Pulmonary artery (tissue), 1 donor: Measurements from ENCODE around the genes CD37 and SCAF1.

DNA sequence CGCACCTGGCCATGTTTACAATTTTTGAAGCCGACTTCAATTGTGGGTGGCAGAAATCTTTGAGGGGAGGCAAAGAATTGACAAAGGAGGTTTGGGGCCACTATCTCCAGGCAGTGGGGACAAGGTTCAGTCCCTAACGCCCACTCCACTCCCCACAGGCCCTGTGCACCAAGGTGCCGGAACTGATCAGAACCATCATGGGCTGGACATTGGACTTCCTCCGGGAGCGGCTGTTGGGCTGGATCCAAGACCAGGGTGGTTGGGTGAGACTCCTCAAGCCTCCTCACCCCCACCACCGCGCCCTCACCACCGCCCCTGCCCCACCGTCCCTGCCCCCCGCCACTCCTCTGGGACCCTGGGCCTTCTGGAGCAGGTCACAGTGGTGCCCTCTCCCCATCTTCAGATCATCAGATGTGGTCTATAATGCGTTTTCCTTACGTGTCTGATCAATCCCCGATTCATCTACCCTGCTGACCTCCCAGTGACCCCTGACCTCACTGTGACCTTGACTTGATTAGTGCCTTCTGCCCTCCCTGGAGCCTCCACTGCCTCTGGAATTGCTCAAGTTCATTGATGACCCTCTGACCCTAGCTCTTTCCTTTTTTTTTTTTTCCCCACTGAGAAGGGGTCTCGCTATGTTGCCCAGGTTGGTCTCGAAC, 4.3 kb upstream of the FTL start:
- PRO-cap = no peak

GRCh38 chr19:49019236-49020115, 873 bp downstream of the ENSG00000268655 start:
- PRO-cap = unidirectional peak, plus-strand start at chr19:49019861

- PRO-cap = no peak
These were observed 219 bp upstream of the ENSG00000268655 start for GRCh38 chr19:49020651-49020884.

DNA sequence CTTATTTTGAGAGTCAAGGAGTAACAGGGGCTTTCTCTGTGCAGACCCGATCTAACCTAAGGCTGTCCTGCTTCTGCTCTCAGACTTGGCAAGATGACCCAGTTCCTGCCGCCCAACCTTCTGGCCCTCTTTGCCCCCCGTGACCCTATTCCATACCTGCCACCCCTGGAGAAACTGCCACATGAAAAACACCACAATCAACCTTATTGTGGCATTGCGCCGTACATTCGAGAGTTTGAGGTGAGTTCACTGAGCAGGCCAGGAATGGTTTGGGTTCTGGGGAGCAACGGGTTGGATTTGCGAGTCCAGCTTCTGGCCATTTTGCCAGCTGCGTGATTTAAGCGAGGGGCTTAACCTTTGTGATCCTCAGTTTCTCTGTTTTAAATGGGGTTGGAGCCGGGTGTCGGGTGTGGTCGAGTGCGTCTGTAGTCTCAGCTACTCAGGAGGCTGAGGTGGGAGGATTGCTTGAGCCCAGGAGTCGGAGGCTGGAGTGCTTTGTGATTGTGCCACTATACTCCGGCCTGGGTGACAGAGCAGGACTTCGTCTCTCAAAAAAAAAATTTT, 1.2 kb downstream of the SNRNP70 start:
- PRO-cap = no peak

- PRO-cap = bidirectional peak, plus-strand start at chr19:49128303, minus-strand start at chr19:49128074
These were observed 8.7 kb downstream of the PPFIA3 start for GRCh38 chr19:49127734-49128774.

DNA sequence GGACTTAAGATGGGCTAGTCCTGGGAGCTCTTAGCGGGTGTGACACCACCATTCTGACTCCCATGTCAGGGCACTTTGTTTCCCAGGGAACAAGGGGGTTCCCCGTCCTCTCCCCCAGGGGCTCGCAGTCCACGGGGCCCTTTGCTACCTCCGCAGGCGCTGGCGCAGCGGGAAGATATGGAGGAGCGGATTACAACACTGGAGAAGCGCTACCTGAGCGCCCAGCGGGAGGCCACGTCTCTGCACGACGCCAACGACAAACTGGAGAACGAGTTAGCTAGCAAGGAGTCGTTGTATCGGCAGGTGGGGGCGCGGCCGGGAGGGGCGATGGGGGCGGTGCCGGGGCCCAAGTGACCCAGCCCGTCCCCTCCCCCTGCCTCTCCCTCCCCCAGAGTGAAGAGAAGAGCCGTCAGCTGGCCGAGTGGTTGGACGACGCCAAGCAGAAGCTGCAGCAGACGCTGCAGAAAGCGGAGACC, 13.5 kb downstream of the PPFIA3 start:
- PRO-cap = no peak

DNA sequence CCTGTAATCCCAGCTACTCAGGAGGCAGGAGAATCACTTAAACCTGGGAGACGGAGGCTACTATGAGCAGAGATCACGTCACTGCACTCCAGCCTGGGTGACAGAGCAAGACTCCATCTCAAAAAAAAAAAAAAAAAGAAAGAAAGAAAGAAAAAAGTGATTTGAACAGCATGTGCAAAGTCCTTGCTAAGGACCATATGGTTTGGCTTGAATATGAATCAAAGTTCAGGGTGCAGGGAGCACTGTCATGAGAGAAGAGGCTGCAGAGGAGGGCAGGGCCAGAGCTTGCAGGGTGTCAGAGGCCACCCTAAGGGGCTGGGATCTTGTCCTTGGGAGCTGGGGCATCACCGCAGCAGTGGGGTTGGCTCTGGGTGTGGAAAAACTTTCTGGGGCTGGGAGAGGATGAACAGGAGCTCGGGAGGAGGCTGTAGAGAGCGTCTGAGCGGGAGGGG, 2.8 kb downstream of the TRPM4 start:
- PRO-cap = no peak

DNA sequence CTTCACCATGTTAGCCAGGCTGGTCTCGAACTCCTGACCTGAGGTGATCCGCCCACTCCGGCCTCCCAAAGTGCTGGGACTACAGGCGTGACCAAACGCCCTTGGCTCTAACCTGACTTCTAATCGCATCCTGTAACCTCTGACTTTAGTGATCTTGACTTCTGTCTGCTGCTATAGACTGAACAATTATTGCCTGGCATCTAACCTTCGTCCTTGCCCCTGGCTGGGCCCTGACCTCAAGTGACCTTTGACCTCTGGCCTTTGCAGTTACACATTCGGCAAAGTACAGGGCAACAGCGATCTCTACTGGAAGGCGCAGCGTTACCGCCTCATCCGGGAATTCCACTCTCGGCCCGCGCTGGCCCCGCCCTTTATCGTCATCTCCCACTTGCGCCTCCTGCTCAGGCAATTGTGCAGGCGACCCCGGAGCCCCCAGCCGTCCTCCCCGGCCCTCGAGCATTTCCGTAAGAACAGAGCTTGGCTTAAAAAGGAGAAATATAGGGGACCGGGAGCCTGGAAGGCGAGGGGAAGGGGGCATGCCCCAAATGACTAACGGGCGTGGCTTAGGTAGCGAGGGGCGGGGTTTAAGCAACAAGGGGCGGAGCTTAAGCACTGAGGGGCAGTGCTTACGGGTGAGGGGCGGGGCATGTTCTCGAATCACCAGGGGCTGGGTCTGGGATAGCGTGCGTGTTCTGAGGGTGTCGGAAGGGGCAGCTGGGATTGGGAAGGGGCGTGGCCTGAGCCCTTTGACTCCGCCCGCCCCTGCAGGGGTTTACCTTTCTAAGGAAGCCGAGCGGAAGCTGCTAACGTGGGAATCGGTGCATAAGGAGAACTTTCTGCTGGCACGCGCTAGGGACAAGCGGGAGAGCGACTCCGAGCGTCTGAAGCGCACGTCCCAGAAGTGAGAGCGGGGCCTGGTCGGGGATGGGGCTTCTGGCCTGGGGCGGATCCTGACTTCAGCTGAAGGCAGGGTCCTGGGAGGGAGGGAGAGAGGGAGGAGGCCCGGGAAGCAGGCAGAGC, 52.7 kb downstream of the TRPM4 start:
- PRO-cap = no peak

- PRO-cap = no peak
These were observed 59.7 kb downstream of the TRPM4 start for GRCh38 chr19:49217193-49217868.

DNA sequence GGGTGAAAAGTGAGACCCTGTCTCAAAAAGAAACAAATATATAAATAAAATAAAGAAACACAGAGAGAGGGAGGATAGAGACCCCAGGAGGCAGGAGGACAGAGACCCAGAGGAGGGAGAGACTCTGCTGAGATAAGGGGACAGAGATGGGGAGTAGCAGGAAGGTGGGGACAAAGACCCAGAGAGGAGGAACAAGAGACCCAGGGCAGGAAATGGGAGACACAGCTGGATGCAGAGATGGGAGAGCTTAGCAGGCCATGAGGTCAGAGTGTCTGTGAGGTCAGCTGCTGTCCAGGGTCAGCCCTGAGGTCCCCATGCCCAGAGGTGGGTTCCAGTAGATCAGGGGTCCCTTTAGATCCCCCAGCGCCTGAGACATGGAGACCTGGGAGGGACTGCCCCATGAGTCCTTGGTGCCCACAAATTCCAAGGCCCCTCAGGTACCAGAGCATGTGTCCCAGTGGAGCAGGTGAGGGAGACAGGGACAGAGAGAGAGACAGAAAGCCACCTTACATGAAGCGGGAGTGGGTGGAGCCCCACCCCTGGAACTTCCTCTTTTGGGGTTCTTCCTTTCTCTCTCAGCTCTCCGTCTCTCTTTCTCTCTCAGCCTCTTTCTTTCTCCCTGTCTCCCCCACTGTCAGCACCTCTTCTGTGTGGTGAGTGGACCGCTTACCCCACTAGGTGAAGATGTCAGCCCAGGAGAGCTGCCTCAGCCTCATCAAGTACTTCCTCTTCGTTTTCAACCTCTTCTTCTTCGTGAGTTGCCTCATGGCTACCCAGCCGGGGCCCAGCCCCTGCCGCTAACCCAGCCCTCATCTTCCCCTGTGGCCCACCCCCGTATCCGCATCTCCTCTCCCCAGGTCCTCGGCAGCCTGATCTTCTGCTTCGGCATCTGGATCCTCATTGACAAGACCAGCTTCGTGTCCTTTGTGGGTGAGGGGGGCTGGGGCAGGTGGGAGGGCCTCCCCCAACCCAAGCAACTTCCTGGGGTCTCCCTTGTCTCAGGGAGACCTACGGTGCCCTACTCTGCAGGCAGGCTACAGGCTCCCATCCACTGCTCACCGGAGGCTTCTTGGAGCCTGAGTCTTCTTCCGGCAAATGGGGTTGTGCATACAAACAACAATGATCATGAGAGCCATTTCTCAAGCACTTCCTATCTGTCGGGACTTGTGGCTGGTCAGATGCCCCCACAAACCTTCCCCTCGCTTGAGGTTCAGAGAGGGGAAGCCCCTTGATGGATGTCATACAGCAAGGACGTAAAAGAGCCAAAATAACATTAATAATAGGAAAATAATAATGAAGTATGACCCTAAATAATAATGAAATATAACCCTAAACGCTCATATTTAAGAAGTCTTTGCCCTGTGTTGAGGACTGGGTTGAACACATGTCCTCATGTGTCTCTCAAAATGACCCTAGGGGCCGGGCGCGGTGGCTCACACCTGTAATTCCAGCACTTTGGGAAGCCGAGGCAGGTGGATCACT, at the start of gene CD37:
Gene CD37, plus strand, starts transcription at position 550 of the 1,482 bp plus-strand sequence.
- PRO-cap = no peak

- PRO-cap = bidirectional peak, plus-strand start at chr19:49339656, minus-strand start at chr19:49339547
These were observed 4.2 kb downstream of the CD37 start for GRCh38 chr19:49339282-49339868.

- PRO-cap = no peak
These were observed 5.0 kb downstream of the SLC17A7 start for GRCh38 chr19:49436052-49436918.

- PRO-cap = no peak
These were observed 4.2 kb downstream of the PIH1D1 start for GRCh38 chr19:49447240-49448055.

DNA sequence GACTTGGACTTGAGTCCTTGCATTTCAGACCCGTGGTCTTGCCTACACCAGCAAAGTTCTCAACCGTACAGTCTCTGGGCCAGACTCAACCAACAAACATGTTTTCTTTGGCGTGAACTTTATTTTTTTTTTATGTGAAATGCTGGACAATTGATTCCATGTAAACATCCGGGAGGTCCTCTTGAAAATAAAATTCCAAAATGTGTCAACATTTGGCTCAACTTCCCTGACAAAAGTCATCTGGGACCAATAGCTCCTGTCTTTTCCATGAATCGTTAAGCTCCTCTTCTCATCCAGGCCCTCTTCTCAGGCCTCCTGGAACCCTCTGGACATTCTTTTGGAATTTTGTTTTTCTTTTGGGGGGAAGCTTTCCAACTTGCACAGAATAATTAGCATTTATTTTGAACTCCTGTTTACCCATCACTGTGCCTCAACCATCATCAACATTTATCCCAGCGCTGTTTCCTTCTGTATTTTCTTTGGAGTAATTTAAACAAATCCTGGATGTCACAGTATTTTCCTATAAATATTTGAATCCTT, 2.8 kb downstream of the ALDH16A1 start:
- PRO-cap = no peak

GRCh38 chr19:49475722-49476665, 2.0 kb downstream of the FLT3LG start:
- PRO-cap = no peak

DNA sequence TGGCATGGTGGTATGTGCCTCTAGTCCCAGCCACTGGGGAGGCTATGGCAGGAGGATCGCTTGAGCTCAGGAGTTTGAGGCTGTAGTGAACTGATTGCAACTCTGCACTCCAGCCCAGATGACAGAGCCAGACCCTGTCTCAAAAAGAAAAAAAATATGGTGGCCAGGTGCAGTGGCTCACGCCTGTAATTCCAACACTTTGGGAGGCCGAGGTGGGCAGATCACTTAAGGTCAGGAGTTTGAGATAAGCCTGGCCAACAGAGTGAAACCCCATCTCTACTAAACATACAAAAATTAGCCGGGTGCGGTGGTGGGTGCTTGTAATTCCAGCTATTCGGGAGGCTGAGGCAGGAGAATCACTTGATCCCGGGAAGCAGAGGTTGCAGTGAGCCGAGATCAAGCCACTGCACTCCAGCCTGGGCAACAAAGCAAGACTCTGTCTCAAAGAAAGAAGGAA, 4.6 kb downstream of the FCGRT start:
- PRO-cap = no peak

- PRO-cap = no peak
These were observed 8.4 kb downstream of the PRR12 start for GRCh38 chr19:49599173-49599971.

DNA sequence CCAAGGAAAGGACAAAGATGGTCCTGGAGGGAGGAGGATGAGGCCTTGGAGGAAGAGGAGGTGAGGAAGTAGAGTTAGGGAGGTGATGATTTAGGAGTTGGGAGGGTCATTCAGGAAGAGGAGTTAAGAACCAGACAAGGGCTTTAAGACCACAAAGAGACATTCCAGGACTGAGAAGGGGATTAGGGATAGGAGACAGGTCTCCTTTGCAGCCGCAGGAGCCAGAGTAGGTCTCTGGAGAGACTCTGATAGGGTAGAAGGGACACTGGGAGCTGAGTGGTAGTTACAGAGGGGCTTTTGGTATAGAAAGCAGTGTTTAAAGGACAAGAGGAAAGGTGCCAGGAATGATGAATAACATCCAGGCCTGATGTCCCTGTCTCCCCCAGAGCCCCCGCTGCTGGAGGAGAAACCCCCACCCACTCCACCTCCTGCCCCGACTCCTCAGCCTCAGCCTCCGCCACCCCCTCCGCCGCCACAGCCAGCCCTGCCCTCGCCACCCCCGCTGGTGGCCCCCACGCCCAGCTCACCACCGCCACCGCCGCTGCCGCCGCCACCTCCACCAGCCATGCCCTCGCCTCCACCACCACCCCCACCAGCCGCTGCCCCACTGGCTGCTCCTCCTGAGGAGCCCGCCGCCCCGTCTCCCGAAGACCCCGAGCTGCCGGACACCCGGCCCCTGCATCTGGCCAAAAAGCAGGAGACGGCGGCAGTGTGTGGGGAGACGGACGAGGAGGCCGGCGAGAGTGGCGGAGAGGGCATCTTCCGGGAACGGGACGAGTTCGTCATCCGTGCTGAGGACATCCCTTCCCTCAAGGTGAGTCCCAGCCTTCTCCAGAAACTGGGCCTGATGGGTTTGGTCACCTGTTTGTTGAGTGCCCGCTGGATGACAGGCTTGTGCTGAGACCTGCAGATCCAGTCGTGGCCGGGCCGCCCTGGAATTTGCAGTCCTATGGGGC, 10.4 kb downstream of the PRR12 start:
- PRO-cap = no peak

DNA sequence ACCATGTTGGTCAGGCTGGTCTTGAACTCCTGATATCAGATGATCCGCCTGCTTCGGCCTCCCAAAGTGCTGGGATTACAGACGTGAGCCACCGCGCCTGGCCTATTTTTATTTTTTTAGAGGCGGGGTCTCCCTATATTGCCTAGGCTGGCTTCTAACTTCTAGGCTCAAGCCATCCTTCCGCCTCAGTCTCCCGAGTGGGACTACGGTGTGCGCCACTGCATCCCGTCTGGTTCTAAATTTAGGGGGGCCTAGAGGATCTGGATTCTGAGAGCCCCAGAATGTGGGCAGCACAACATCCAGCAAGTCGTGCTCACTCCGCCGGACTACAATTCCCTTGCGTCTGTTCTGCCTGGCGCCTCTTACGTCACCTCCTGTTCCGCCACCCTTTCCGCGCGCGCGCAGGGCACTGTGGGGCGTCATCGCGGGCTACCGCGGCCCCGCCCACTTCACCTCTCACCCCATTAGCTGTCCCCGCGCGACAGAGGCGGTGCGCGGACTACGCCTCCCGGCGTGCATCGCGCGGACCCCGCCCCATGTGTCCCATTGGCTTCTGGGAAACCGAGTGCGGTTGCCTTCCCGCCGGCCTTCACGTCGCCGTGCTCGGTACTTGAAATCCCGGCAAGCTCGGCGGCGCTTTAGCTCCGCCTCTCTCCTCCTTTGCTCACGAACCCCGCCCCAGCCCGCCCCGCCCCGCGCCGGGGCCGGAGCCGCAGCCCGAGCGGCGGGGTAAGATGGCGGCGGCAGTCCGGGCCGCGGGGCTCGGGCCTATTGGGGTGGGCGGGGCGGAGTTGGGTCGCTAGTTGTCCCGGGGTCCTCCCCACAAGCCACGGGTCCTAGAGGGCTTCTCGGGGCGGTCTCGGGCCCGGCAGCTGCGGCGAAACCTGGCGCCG, at the start of gene SCAF1:
Gene SCAF1, plus strand, starts transcription at position 696 of the 893 bp plus-strand sequence.
- PRO-cap = bidirectional peak, plus-strand start at position 720 of the sequence, minus-strand start at position 311 of the sequence

DNA sequence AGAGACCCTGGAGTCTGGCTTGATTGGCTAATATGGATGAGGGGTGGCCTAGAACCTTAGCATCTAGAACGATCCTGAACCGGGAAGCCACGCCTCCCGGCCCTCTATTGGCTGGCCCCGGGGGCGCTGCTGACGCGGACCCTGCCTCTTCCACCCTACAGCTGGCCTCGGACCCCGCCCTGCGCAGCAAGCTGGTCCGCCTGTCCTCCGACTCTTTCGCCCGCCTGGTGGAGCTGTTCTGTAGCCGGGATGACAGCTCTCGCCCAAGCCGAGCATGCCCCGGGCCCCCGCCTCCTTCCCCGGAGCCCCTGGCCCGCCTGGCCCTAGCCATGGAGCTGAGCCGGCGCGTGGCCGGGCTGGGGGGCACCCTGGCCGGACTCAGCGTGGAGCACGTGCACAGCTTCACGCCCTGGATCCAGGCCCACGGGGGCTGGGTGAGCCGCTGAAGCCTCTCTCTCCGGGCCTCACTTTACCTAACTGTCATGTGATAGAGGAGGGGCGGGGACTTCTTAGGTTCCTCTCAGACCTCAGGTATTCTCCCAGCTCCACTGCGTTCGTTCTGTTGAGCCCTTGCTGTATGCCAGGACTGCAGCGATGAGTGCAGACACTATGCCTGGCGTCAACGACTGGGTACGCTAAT, 4.4 kb downstream of the BCL2L12 start:
- PRO-cap = no peak